WTC11 (cell line): Measurements from ENCODE around the gene ESYT2.

GRCh38 chr7:157388189-157388696 is 51.4 kb downstream of the DNAJB6 start:
- PRO-cap, result no peak

DNA sequence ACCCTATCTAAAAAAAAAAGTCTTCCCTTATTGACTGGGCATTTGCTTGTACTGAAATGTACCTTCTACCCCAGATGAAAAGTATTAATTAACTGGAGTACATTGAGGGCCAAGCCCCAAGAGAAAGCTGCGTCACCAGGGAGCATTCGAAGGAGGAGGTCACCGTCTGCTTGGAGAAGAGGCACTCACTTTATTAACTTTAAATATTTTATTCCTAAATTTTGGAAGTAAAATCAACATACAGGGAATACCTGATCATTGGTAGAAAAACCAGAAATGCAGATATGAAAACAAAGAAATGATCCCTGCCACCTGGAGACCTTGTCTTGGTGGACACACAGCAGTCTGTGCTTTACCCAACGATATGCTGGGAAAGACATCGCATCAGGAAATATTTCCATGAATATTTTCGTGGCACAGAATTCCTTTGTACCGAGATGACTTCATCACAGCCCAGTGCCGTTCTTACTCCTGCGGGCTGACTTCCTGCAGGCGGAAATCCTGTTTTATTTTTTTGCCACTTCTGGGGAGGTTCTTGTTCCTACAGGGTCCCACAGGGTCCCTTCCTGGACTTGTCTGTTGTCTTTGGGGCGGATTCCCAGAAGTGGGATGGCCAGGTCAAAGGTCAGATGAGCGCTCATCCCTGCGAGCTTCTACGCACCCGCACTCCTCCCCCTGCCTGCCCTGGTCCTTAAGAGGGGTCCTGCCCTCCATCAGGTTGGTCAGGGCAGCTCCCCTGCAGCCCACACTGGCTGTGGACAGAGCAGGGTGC is 86.4 kb downstream of the DNAJB6 start:
- PRO-cap, result no peak

DNA sequence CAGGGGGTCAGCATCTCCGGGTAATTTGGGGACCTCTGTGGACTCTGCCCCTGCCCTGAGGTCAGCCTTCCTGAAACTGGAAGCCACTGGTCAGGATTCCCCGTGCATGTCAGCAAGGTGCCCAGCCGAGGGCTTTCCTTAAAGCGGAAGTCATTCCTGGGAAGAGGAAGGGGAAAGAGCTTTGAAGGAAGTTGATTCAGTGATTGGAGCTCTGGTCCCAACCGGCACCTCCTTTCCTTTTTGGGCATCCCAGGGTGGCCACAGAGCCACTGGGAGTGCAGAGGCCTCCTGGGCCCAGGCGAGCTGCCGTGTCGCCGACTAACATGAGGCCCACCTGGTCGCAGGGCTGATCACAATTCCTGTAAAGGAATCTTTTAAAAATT is 569.2 kb downstream of the DNAJB6 start:
- PRO-cap, result no peak

GRCh38 chr7:157966247-157967152 is 621.1 kb downstream of the PTPRN2 start:
- PRO-cap, result no peak

GRCh38 chr7:157994241-157994546 is 593.4 kb downstream of the PTPRN2 start:
- PRO-cap, result no peak

DNA sequence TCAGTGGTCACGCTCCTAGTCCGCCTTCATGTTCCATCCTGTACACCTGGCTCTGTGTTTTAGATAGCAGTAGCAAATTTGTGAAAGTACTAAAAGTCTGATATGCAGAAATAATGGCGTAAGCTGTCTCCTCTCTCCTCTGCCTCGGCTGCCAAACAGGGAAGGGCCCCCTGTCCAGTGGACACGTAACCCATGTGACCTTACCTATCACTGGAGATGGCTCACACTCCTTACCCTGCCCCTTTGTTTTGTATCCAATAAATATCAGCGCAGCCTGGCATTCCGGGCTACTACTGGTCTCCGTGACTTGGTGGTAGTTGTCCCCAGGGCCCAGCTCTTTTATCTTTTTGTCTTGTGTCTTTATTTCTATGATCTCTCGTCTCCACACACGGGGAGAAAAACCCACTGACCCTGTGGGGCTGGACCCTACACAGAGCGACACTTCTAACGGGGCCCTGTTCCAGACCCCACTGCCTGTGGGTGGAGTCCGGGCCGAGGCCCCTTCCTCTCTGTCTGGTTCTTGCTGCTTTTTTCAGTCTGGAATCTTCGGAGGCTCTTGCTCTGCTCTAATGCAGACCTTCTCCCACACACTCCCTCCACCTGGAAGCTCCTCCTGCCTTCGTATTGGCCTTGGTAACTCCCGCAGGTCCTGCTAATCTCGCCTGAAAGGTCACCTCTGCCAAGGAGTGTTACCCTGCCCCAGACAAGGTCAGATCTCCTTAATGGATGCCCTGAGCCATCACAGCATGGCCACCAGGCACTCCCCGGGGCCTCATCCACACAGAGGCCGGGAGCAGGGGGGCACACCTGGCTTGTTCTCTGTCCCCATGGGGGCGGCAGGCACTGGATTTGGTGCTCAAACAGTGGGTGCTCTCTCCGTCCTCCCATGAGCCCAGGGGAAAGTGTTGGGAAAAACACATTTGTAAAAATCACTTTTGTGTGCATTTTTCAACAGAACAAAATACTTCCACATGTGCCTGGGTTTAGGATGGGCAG is 531.8 kb downstream of the PTPRN2 start:
- PRO-cap, result no peak

DNA sequence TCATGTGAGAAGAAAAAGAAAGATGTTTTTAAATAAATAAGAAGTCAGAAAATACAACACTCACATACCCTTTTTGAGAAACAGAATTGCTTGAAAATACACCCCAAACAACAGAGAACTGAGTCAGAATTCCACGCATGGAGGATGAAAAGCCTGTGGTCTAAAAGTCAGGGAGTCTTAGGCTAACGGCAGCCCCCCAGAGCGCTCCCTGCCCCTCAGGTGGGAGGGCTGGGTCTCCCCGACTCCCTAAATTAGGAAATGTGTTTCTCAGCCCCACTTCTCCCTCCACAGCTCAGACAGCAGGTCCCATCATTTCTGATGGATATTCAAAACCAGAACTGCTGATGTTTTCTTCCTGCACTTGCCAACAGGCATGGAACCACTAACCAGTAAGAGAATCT is 452.2 kb downstream of the PTPRN2 start:
- PRO-cap, result no peak

DNA sequence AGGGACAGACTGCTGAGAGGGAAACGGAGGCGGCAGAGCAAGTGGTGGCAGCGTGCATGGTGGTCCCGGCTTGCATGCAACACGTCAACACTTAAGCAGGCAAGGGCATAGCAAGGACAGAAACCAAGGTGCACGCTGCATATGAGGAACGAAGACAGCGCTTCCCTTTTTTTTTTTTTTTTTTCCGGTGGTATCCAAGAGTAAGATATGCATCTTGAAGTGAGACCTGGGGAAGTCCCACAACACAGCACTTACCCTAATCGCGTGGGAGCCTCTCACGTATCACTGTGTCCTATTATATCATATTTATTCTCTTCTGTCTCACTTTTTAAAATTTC is 361.1 kb downstream of the PTPRN2 start:
- PRO-cap, result no peak

DNA sequence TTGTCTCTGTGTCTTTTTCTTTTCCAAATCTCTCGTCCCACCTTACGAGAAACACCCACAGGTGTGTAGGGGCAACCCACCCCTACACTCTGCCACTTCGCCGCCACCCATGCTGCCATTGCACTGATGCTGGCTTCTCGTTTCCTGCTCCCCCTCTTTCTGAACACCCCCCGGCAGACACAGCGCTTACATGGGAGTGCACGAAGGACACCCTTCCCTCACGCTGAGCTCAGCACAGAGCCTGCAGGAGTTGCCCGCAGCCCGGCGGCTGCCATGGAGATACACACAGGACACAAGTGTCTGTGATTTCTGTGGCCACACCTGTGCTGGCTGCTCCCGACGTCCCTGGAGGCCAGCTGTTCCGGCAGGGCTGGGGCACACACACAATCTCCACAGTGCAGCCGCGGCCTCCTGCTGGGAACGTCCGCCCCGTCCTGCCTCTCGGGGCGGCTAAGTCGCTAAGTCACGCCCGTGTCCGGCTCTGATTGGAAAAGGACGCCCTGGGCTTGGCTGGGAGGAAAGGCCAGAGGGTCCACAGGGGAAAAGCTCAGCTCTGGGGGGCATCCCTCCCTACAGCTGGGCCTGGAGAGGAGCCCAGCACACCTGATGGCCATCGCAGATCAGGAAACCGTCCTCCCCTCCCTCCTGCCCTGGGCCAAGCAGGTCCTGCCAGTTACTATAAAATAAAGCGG is 349.8 kb downstream of the PTPRN2 start:
- PRO-cap, result no peak

- PRO-cap, result no peak
Measured at GRCh38 chr7:158257025-158257349, 330.6 kb downstream of the PTPRN2 start.

- PRO-cap, result no peak
Measured at GRCh38 chr7:158268997-158269717, 318.5 kb downstream of the PTPRN2 start.

DNA sequence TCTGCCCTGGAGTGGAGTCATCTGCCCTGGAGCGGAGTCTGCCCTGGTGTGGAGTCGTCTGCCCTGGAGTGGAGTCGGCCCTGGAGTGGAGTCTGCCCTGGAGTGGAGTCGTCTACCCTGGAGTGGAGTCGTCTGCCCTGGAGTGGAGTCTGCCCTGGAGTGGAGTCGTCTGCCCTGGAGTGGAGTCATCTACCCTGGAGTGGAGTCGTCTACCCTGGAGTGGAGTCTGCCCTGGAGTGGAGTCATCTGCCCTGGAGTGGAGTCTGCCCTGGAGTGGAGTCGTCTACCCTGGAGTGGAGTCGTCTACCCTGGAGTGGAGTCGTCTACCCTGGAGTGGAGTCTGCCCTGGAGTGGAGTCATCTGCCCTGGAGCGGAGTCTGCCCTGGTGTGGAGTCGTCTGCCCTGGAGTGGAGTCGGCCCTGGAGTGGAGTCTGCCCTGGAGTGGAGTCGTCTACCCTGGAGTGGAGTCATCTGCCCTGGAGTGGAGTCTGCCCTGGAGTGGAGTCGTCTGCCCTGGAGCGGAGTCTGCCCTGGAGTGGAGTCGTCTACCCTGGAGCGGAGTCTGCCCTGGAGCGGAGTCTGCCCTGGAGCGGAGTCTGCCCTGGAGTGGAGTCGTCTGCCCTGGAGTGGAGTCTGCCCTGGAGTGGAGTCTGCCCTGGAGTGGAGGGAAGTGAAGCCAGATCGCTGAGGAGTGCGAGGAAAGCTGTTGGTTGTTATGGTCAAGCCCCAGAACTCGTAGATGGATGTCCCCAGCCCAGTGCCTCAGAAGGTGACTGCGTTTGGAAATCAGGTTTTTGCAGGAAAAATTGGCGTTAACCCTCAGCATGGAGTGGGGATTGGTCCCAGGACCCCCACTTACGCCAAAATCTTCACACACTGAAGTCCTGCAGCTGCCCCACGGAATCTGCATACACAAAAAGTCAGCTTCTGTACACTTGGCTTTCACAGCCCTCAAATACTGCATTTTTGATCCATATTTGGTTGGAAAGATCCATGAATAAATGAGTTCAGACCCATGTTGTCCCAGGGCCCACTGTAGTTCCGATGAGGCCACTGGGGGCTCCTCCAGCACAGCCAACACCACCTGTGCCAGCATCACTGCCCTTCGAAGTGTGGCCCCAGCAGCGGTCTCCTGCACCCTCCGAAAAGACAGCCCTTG is 63.4 kb downstream of the PTPRN2 start:
- PRO-cap, result no peak

DNA sequence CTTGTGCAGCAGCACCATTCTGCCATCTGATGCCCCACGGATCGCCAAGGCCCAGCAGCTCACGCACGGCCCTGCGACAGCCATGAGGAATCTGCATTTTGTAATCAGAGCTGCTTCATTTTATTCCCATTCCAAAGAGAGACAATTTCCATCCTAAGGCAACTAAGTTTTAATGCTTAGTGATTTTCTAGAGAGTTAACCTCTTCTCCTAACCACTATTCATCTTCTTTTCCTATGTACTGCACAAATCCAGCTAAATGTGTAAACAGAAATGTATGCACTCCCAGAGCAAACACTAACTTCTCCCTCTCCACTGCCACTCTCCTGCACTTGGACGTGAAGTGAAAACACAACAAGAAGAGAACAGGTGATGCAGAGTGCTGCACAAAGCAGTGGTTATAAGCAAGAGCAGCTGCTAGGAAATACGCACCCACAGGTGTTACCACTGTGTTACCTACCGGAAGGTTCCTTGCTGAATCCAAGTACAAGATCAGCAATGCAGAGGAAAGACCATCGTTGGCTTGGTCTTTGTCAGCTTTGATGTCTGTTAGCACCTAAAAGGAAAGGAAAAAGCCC is 54.5 kb upstream of the NCAPG2 start:
- PRO-cap, result no peak

- PRO-cap, result no peak
Measured at GRCh38 chr7:158779660-158780469, 49.4 kb downstream of the ESYT2 start.

GRCh38 chr7:158783954-158784951 is 45.1 kb downstream of the ESYT2 start:
- PRO-cap, result no peak

DNA sequence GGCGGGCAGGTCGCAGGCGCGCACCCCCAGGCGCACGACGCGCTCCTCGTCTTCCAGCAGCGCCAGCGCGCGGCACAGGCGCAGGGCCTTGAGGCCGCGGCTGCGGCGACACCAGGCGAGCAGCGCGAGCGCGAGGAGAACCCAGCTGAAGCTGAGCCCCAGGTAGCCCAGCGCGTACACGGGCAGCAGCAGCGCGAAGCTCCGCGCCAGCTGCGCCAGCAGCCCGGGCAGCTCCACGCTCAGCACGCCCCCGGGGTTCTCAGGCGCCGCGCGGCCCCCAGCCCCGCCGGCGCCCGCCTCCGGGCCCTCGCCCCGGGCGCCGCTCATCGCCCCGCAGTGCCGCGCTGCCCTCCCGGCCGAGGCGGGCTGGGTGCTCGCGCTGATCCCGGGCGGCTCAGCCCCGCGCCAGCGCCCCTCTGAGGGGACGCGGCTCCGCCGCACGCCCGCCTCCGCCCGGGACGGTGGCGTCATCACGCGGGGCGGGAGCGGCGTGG is at the start of gene ESYT2:
Gene ESYT2, minus strand, starts transcription at position 418 of the 494 bp plus-strand sequence.
- PRO-cap, result bidirectional peak, plus-strand start outside the sequence, minus-strand start at position 418 of the sequence

DNA sequence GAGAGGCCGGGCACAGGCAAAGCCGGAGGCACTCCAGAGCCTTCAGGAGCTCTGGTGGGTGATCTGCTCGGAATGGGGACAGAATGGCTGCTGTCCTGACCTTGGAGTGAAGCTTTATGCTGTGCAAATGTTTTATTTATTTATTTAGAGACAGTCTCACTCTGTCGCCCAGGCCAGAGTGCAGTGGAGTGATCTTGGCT is 55.4 kb downstream of the DYNC2I1 start:
- PRO-cap, result no peak

GRCh38 chr7:159145579-159145951 is 898 bp upstream of the VIPR2 start:
- PRO-cap, result no peak

DNA sequence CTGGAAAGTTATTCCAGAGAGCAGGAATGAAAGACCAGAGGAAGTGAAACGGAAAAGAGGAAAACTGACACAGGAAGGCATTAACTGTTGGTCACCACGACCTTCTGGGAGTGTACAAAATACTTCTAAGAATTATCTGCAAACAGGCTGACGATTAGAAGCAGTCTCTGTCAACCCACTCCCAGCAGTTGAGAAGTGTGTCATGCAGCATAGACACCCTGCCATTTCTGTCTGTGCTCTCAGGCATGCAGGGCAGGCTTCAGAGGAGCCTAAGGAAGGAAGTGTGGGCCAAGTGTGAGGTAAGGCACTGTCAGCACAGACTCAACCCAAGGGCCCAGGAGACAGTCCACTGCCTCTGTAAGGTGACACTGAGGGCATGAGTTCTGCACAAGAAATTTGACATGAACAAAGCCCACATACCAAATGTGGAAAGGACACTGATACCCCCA is 108.9 kb upstream of the VIPR2 start:
- PRO-cap, result no peak